Metastatic Liver Carcinoma in the Lung (tissue), 2 donors: ENCODE data around the genes MPHOSPH6 and MEAK7.

- PRO-cap, 2 experiments, result peak in 2 of 2 experiments; most common plus-strand start chr16:82170394 (in 2); most common minus-strand start chr16:82170224 (in 2)
Measured at GRCh38 chr16:82169566-82170452, at the start of gene MPHOSPH6. Gene MPHOSPH6, minus strand, starts transcription at chr16:82170224.

DNA sequence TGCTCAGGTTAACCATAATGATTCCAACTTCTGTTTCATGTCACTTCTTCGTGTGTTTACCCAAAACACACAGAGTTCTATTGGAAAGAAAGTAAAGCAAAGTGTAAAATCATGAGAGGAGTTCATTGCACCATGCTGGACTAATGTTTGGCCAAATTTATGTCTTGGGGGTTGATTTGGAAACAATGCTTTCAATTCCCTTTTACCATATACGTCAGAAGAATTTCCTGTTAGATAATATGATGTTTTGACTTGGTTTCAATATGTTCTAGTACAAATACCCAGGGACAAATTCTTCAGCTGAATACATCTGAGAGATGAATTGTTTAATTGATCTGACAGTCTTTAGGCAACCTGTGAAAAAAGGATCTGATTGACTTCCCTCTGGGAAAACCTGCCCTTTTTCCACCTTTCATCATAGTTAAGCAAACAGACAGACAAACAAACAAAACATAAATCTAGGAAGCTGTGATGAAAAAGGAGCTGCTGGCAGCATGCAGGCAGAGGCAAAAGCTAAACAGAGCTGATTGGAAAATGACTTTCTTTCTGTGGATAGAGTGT, 26.0 kb upstream of the MPHOSPH6 start:
- PRO-cap, 2 experiments, result peak in 1 of 2 experiments; most common plus-strand start position 303 of the sequence (in 1); most common minus-strand start position 149 of the sequence (in 1)

GRCh38 chr16:82651666-82652305, 25.0 kb downstream of the CDH13 start:
- PRO-cap, 2 experiments, result no peak in any of the 2 experiments

- PRO-cap, 2 experiments, result no peak in any of the 2 experiments
Measured at GRCh38 chr16:82653336-82654560, 27.0 kb downstream of the CDH13 start.

- PRO-cap, 2 experiments, result no peak in any of the 2 experiments
Measured at GRCh38 chr16:82782634-82783375, 156.0 kb downstream of the CDH13 start.

GRCh38 chr16:83600073-83600577, 207.7 kb upstream of the HSBP1 start:
- PRO-cap, 2 experiments, result no peak in any of the 2 experiments

GRCh38 chr16:83689442-83689925, 118.3 kb upstream of the HSBP1 start:
- PRO-cap, 2 experiments, result no peak in any of the 2 experiments

DNA sequence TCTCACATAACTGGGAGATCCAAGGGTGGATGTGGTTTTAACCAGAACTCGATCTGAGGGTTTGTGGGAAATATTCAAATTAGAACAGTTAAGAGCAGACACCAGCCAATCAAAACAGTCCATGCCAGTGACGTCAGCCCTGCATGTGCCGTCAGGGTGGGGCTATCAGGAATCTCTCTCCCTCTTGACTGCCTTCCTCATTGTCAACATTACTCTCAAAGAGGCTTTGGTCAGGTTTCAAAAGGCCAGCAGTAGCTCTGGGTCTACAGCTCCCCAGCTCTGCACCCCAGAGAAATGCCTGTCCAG, 94.2 kb upstream of the HSBP1 start:
- PRO-cap, 2 experiments, result no peak in any of the 2 experiments

DNA sequence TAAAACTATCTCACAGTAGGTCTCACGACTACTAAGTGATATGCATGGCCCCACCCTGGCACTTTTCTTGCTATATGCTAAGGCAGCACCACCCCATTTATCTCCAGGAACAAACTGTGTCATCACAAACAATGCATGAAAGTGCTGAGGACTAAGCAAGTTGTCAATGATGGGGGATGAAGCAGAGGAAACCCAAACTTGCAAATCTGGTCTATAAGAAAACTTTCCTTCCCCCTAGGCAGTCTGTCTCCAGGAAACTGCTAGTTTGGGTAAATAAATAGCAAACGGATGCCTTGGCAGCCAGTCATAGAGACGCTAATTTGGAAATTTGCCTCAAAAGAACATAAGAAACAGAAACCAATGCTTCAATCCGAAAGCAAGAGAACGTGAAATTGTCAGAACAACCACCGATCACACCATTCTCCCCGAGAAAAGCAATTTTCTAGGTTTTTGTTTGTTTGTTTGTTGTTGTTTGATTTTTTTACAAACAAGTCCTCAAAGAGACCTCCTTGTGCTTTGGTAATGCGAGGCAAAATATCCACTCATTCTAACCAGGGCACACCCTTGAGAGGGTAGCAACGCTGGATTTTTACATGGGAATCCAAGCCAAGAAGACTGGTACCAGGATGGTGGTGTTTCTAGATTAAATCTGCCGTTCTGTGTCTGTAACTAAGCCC, 5.5 kb upstream of the HSBP1 start:
- PRO-cap, 2 experiments, result peak in 2 of 2 experiments; most common plus-strand start position 379 of the sequence (in 2)

GRCh38 chr16:83802783-83803277, 4.9 kb upstream of the HSBP1 start:
- PRO-cap, 2 experiments, result no peak in any of the 2 experiments

- PRO-cap, 2 experiments, result no peak in any of the 2 experiments
Measured at GRCh38 chr16:83912422-83912654, 13.4 kb downstream of the MLYCD start.

DNA sequence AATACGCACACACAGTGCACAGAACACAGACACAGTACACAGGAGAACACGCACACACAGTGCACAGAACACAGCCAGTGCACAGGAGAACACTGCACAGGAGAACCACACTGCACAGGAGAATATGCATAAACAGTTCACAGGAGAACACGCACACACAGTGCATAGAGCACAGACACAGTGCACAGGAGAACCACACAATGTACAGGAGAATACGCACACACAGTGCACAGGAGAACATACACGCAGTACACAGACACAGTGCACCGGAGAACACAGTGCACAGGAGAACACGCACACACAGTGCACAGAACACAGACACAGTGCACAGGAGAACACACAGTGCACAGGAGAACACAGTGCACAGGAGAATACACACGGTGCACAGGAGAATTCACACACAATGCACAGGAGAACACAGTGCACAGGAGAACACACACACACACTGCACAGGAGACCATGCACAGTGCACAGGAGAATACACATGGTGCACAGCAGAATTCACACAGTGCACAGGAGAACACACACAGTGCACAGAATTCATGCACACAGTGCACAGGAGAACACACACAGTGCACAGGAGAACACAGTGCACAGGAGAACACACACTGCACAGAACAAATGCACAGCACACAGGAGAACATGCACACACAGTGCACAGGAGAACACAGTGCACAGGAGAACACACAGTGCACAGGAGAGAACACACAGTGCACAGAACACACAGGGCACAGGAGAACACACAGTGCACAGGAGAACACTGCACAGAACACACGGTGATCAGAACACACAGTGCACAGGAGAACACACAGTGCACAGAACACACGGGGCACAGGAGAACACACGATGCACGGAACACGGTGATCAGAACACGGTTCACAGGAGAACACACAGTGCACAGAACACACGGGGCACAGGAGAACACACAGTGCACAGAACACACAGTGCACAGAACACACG, 20.2 kb downstream of the MLYCD start:
- PRO-cap, 2 experiments, result no peak in any of the 2 experiments

GRCh38 chr16:83956590-83956926, 3.5 kb downstream of the OSGIN1 start:
- PRO-cap, 2 experiments, result no peak in any of the 2 experiments

GRCh38 chr16:84175669-84176498, 11.0 kb downstream of the TAF1C start:
- PRO-cap, 2 experiments, result no peak in any of the 2 experiments

DNA sequence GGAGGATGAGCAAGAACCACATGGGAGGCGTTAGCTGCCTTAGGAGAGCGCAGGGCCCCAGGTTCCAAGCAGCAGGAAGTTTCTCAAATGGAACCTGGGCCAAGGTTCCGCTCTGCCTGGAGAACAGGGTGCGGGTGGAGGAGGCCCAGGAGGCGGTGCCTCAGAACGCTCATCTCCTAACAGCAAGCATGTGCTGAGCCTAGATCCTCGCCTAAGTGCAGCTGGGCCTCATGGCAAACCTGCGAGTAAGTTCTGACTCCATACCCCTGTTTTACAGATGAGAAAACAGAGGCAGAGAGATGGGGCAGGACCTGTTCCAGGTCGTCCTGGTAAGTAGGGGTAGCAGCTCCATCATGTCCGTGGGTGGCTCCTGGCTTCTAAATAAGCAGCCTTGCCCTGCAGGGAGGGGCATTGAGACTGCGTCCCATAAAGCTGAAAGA, 2.4 kb upstream of the WFDC1 start:
- PRO-cap, 2 experiments, result no peak in any of the 2 experiments

DNA sequence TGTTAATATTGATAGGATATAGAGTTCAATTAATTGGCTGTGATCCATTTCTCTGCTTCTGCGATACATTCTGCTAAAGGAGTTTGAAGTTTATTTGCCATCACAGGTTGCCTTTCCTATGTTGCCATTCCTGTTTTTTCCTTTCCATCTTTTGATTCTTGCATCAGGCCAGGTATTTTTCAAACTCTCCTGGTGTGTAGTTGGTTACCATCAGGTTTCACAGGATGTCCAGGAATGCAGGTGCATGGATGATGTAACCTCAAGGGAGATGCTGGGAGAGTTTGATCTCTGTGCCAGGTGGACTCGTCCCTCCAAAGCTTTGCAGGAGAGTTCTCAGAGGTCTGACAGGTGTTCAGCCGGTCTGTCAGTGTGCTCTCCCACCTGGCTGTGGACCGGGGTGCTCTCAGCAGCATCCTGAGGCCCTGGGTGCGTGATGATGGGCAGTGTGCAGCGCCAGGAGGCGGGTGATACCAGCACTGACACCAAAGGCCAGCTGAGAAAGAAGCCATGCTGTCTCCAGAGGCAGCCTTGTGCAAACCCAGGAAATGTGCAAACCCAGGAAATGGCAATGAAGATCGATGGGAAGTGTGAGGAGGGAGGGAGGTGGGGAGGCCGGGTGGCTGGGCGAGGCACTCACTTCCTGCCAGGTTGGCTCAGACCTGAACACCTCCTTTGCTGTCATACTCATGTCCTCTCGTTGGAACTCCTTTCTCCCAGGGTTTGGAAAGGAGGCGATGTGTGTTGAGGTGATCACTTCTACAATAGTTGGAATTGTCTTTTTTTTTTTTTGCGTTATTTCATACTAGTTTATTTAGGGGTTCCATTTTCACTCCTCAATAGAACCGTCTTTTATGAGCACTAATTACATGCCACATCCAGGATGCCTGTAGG, 1.8 kb downstream of the ATP2C2 start:
- PRO-cap, 2 experiments, result no peak in any of the 2 experiments

- PRO-cap, 2 experiments, result peak in 1 of 2 experiments; most common plus-strand start chr16:84504823 (in 1); most common minus-strand start chr16:84504655 (in 1)
Measured at GRCh38 chr16:84503923-84505019, at the start of gene MEAK7. Gene MEAK7, minus strand, starts transcription at chr16:84504659.

- PRO-cap, 2 experiments, result no peak in any of the 2 experiments
Measured at GRCh38 chr16:84506175-84506712, 1.8 kb upstream of the MEAK7 start.

DNA sequence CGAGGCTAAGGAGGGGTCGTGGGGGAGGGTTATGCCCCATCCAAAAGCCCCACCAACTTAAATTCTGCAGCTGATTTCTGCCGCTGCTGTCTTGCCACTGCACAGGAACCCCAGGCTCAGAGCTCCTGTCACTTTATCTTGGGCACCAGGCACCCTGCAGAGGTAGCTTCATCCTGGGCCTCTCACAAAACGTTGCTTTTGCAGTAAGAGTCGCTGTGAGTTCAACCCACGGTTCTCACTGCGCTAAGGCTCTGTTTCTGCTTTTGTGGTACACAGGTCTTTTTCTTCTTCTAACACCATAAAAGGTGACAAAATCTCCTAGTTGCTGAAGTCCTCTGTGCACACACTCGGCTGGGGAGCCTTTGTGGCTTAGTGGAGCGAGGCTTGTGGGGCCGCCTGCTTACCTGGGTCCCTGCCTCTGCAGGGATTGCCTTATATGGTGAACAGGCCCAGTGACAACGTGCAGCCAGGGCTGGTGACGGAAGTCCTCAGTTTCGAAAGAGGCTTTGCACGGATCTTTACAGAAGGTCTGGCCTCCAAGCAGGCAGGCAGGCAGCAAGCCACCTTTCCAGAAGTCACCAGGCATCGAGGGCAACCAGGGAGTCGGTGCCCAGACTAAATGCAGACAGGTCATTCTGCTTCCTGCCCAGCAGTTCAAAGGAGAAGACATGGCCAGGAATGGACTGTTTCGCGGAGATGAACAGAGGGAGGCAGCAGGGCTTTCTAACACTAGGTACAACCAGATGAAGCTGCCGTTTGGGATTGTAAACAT, 10.4 kb upstream of the MEAK7 start:
- PRO-cap, 2 experiments, result peak in 1 of 2 experiments; most common plus-strand start position 521 of the sequence (in 1); most common minus-strand start position 429 of the sequence (in 1)

DNA sequence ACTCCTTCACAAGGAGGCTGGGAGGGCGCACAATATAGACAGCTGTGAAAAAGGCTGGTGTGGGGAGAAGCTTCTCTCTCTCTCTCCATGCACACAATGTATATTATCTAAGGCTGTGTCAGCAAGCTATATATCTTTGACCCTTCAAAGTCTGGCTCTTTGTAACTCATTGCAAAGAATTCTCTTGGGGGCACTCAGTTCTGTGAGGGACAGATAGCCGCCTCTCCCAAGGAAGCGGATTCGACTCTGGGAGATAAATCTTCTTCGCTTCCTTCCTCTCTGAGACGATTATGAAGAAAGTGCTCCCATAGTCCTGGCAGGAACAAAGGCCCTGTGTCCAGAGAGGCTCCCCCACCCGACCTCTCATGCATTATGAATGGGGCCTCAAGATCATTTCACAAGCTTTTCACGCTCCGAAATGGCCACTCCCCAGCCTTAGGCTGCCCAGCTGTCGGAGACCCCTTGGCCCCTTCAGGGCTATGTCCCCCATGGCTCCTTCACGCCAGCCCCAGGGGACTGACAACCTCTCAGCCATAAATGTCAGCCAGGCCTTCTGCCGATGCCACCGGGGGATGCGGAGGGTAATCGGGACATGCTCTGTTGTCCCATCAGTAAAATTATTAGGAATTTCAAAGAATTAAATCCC, 33.3 kb upstream of the MEAK7 start:
- PRO-cap, 2 experiments, result no peak in any of the 2 experiments